Fibroblast of villous mesenchyme (primary cell): ENCODE results near the genes RHOT1 and CDK5R1.

DNA sequence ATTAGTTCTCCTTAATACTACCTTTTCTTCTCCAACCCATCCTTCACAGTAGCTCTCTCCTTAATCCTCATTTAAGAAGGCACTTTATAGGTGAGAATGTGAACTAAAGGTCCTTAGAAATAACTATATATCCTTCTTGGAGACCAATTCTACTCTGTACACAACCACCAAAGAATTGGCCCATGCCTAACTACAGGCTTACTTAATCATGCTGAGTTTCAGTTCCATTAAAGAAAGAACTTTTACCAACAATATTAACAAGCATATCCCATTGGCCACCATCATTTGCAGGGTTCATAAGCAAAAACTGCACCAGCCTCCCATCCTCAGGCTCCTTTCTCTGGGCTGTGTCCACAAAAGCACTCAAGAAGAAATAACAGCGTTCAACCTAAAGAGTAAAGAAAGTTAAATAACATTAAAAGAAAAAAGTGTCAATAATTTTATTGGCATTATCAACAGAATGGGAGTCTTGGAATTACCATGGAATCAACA, 4.1 kb downstream of the BLMH start:
- CAGE, long polyA plus RNA = no peak

DNA sequence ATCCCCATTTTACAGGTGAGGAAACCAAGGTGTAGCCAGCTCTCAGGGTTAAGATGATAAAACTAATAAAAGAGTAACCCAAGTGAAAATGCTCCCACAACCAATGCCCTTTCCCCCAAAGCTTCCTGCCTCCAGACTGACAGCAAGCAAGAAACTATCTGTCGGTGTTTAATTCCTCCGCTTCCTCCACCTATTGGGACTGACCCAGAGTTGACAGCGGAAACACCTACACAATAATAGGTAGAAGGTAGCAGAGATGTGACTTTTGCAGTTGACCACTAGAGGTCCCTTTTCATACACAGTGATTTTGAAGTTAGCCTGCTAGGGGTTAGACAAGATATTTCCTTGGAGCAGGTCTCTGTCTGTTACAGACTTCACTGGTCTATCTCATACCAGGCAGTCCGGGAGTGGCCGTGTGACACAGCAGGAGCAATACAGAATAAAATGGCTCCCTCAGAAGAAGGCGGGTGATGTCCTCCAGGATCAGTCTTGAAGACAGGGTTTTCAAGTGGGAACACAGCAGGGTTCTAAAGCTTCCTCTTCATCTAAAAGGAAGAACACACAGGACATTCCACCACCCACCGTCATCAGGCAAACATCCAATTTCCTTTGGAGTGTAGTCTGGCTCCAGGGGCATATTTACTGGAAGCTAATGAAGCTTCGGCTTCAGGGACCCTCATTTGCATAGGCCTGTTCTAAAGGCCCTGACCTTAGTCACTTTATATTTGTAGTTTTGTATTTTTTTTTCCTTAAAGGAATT, 6.3 kb upstream of the TMIGD1 start:
- CAGE, long polyA plus RNA = no peak

- CAGE, long polyA plus RNA = no peak
Observed at GRCh38 chr17:30379237-30379997, 690 bp downstream of the CPD start.

DNA sequence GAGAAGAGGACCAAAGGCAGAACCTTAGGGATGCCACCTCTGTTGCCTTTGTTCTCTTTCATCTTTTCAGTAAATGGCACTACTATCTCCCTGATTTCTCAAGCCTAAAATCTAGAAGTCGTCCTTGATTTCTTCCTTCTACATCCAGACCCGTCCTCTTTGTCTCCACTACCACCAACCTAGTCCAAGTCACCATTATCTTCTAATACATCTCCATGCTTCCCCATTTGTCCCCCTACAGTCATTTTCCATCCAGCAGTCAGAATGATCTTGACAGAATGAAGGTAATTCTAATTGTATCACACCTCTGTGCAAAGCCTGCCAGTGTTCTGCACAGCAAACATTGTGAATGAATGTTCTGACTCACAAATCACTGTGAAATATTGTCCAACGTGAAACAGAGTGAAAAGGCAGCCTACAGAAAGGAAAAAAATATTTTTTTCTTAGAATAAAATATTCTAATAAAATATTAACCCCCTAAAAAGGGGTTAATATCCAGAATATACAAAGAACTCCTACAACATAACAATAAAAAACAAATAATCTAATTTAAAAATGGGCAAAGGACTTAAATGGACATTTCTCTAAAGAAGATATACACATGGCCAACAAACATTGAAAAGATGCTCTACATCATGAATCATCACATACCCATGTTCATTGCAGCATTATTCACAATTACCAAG, 36.5 kb downstream of the CPD start:
- CAGE, long polyA plus RNA = no peak

- CAGE, long polyA plus RNA = no peak
Observed at GRCh38 chr17:30464500-30465178, 12.6 kb upstream of the GOSR1 start.

DNA sequence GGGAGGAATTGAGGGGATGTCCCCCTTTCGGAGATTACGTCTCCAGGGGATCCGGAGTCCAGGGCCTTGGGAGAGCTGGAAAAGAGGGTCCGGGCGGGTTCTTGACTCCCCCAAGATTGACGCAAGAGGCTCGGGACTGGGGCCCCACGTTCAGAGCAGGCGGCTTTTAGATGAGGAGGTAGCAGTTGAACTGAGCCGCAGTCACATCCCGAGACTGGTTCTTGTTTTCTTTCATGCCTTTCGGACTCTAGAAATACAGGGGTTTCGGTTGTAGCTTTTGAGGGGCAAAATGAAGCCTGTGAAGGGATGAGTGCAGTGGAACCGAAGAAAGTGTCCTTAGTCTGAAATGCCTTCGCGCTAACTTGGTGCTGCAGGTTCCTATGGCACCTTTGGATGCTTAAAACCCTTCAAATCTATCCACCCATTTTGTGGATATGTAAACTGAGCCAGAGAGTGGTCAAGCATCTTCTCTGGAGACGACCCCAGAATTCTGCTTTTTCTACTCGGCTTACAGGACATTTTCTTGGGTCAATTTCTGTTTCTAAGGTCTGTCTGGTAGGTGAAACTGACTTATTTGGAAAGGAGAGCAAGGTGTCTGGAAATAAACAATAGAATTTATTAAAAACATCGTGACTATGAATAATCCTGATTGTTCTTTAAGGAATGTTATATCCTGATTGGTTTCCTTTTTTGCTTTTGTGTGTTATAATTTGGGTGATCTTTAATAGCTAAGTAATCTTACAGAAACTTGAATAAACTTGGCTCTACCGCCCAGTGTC, 92.1 kb downstream of the CRLF3 start:
- CAGE, long polyA plus RNA = no peak

DNA sequence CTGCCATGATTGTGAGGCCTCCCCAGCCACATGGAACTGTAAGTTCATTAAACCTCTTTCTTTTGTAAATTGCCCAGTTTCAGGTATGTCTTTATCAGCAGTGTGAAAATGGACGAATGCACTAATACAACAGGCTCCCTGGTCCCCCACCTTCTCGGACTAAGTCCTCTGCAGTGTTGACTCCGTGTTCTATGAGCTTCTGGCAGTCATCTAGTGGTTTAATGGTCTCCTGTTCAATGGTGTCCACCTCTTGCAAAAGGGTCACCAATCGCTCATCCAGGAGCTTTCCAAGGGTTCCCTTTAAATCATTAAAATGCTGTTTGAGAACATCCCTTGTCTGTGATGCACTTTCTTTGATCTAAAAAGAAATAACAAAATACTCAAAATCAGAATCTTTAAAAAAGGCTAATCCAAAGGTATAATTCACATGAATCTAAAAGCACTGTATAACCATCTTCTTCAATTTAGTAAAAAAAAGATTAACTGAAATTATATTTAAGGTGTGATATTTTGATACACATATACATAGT, 20.7 kb downstream of the CRLF3 start:
- CAGE, long polyA plus RNA = no peak

DNA sequence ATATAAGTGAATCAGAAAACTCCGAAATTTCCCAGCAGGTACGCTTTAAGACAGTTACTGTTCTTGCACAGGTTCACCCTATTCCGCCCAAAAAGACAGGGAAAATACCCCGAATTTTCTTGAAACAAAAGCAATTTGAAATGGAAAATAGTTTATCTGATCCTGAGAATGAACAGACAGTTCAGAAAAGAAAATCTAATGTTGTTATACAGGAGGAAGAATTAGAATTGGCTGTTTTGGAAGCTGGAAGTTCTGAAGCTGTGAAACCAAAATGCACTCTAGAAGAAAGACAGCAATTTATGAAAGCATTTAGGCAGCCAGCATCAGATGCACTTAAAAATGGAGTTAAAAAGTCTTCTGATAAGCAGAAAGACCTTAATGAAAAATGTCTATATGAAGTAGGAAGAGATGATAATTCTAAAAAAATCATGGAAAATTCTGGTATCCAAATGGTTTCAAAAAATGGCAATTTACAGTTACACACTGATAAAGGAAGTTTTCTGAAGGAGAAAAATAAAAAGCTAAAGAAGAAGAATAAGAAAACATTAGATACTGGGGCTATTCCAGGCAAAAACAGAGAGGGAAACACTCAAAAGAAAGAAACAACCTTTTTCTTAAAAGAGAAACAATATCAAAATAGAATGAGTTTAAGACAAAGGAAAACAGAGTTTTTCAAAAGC, 3.4 kb downstream of the ATAD5 start:
- CAGE, long polyA plus RNA = no peak

GRCh38 chr17:31190939-31191668, 96.3 kb downstream of the NF1 start:
- CAGE, long polyA plus RNA = no peak

DNA sequence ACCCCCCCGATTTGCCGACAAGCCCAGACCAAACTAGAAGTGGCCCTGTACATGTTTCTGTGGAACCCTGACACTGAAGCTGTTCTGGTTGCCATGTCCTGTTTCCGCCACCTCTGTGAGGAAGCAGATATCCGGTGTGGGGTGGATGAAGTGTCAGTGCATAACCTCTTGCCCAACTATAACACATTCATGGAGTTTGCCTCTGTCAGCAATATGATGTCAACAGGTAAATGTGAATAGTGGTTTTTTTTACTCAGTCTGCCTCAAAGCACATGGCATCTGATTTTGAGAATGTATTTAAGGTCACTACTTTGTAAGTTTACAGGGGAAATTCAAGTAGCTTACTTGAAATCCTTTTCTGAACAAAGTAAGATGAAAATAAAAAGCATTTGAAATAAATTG, 70.6 kb downstream of the OMG start:
- CAGE, long polyA plus RNA = no peak

DNA sequence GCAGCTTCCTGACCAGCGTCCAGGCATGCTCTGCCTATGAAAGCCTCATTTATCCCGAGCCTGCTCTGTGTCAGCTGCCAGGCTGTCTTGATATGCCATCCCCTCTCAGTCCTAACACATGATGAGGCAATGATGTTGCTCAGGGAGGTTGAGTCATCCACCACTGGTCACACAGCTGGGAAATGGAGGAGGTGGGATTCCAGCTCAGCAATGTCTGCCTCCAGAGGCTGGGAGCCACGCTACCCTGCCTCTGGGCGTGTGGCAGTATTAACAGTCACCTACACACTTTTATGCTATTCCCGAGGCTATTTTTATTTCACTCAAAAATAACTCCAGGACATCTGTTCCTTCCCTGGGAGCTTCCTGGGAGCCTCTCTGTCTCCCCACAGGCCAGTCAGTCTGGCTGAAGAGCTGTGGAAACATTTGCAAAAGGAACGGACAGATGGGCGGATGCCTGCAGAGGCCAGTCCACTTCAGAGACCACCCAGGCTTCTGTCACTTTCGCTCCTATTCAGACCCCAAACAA, 22.6 kb downstream of the RAB11FIP4 start:
- CAGE, long polyA plus RNA = no peak

GRCh38 chr17:31416263-31416978, 24.9 kb downstream of the RAB11FIP4 start:
- CAGE, long polyA plus RNA = no peak

- CAGE, long polyA plus RNA = no peak
Observed at GRCh38 chr17:31494320-31494636, 102.8 kb downstream of the RAB11FIP4 start.

- CAGE, long polyA plus RNA = no peak
Observed at GRCh38 chr17:31560732-31561177, 169.3 kb downstream of the RAB11FIP4 start.

DNA sequence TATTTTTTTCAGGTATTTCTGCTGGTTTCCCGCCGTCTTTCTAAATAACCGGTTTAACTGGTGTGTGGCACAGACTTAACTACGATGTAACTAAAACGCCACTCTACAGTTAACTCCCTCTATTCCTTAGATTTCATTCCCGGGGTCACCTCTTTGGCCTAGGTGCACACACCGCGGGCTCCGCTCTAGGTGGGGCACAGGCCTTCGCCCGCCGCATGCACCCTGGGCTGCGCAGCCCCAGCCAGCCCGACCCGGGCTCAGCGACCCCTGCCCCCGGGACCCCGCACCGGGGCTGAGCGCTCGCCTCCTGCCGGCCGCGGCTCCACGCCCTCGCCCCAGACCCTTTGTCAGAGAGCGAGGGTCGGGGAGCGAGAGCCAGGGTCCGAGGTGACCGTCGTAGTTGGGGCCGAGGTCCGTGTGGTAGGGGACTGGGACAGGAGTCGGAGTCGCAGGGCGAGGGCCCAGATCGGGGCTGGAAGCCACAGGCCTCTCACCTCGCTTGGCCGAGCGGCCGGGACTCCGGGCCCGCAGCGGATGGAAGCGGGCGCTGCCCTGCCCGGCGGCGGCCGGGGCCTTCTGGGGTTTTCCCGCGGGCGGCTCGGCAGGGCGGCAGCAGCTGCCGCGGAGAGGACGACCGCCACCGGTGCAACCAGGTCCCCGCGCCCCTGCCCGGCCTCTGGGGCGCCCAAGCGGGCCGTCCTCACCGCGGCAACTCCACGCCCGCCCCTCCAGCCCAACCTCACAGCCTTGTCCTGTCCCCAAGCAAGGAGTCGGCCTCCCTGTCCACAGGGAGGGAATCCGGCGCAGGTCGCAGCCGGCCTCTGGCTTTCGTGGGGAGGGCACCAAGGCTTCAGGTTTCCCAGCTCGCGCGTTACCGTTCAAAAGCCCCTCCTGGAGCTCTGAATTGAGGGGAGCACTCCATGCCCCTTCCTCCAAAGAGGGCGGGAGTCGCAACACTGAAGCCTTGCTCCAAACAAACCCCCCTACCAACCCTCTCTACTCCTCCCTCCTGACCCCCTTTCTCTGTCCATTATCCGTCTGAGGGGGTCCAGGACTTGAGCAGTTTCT, 15.5 kb upstream of the UTP6 start:
- CAGE, long polyA plus RNA = no peak

GRCh38 chr17:32142228-32142832, at the start of gene RHOT1:
RHOT1 (plus strand) TSS chr17:32142502.
- CAGE, long polyA plus RNA = no peak

- CAGE, long polyA plus RNA = no peak
Observed at GRCh38 chr17:32142833-32143532, 681 bp downstream of the RHOT1 start.

DNA sequence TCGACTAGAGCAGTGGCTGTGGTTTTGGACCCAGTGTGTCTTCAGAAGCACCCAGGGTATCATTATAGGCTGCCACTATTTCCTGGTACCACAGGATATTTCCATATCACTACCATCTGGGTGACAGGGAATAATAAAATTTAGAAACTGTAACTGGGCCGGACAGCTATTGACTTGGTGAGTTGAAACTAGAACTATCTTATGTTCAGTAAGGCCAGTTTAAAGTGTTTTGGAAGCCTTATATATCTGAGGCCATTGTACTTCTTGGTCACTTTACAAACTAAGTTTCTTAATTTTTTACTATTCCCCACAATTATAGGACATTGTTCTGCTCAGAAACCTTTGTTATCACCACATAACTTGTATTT, 33.9 kb downstream of the ZNF207 start:
- CAGE, long polyA plus RNA = no peak

DNA sequence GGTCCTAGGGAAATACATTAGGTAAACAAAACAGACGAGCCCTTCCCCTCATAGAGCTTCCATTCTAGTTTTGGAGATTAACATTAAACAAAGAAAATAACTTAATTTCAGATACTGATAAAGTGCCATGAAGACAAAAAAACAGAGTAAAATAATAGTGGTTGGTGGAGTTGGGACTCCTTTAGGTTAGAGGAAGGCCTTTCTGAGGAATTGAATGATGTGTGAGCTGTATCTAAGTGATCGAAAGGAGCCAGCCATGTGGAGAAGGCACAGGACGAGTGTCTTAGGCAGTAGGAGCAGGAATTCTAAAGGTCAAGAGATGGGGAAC, 43.6 kb downstream of the ZNF207 start:
- CAGE, long polyA plus RNA = no peak

DNA sequence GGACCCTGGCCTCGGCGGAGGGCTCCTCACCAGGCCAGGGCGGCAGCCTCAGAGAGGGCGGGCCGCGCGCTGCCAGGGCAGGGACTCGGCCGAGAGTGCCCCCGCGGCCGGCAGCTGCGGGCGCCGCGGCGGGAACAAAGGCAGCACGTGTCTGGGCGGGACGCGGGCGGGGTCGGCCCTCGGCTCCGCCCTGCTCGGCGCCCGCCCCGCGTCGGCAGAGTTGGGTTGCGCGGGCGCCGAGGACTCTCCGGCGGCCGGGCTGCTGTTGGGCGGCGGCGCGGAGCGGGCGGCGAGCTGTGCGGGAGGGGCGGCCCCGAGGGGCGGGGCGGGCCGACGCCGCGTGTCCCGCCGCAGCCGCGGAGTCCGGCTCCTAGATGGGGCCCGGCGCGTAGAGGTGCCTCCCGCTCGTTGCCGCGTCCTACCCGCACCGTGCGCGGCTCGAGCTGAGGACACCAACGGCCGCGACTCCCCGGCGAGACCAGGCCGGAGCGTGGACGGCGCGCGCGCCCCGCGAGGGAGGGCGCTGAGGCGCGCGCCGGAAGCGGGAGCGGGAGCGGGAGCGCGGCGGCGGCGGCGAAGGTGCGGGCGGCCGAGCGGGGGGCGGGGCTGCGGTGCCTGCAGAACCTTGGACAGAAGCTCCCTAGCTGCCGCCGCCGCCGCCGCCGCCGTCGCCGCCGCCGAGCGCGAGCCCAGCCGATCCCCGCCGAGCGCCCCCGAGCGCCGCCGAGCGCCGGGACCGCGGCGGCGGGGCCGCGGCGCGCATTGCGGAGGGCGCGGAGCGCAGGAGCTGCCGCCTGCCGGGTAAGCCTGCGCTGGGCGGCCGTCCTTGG, at the start of gene CDK5R1:
TSS of gene CDK5R1 (plus strand) at position 632 of the 830 bp plus-strand sequence.
- CAGE, long polyA plus RNA = no peak